Endothelial cell (in vitro differentiated cells): ENCODE results near the genes GYG1 and ERICH6.

GRCh38 chr3:148991121-148991684, at the start of gene GYG1:
GYG1 (plus strand) TSS chr3:148991540.
- PRO-cap, result unidirectional peak, plus-strand start at chr3:148991312; unidirectional peak, plus-strand start at chr3:148991344; bidirectional peak, plus-strand start at chr3:148991540, minus-strand start at chr3:148991924

DNA sequence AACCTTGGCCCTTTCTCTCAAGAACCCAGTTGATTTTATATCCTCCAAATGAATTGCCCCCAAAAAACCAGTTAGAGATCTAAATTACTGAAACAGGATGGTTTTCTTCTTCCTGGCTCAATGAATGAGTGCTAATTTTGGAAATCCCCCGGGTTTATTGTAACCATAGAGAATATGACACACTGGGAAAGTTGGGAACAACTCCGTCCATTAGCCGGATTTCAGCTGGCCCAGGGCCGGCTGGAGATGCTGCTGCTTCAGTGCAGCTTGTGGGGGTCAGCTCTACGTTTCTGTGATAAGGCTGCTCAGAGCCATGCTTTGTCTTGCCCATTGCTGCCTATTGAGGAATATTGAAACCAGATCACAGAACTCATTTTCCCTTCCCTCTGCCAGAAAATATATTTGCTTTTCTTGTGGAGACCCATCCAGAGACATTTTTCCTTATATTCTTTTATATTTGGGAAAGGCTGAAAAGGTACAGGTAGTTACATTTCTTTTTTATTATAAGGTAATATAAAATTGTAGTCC, 20.4 kb downstream of the GYG1 start:
- PRO-cap, result no peak

- PRO-cap, result bidirectional peak, plus-strand start at chr3:149371161, minus-strand start at chr3:149371073; bidirectional peak, plus-strand start at chr3:149371486, minus-strand start at chr3:149371415
Measured at GRCh38 chr3:149370754-149372071, 6.2 kb downstream of the TM4SF1 start.

DNA sequence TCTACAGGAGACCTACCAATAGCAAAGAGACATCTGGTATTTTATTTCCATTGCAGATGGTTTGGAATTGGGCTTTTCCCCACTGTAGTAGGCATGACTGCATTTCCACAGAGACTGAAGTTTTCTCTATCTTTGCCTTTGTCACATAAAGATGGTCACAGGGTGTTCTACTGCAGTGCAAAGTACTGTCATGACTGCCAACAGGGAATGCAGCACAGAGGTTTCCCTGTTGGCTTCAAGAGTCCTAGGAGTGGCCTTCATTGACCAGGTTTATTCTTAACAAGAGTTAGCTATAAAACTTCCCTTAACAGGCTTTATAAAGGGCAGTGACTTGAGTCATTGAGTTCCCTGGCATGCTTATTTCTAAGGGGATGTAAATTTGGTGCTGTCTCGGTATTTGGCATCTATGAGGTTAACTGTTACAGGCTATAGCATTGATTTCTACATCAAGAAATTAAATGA, 36.7 kb upstream of the TM4SF4 start:
- PRO-cap, result no peak

- PRO-cap, result no peak
Measured at GRCh38 chr3:149566870-149567673, 90.8 kb downstream of the WWTR1 start.

DNA sequence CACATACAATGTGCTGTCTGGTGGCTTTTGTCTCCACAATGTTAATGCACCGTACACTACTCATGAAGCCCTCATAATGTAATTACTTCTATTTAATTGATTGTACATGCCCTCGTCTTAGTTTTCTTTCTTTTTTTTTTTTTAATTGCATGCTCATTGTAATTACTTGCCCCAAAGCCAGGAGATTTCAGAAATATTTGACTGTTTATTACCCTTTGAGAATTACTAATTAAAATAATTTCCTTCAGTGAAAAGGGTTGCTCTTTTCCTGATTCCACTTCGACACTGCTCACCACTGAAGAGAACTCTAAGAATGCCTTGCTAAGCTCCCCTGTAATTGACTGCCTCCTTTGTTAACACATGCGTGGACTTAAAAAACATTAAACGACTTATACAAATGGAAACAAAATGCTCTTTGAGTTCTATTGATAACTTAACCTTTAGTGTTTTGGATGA, 64.5 kb downstream of the WWTR1 start:
- PRO-cap, result no peak

DNA sequence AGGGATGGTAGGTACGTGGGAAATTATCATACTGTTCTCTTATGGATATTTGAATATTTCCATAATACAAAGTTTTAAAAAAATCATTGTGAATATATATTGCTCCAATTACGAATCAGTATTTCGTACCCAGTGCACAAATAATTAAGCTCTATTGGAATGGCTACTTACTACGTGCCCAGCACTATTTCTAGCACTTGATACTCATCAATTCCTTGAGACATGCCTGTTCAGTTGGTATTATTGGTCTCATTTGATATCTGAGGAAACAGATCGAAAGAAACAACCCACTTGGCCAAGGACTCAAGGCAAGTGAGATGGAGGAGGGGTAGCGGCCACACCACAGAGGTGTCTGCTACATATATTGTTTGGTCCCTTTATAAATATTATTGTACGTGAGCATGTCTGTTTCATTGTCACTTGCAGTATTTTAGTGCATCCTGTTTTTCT, 42.3 kb downstream of the WWTR1 start:
- PRO-cap, result no peak

GRCh38 chr3:149642967-149643618, 14.7 kb downstream of the WWTR1 start:
- PRO-cap, result no peak

DNA sequence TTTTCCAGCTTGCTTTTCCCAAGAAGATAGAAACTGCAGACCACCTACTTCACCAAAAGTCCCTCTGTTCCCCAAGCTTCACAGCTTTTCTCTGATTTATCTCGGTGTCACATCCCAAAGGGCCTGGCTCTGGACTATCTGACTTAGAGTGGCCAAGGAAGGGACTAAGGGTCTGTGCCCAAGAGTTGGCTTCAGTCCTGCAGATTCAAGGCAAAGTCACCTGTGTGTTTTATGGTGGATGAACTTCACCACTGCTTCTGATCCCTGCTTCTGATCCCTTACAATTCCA, 1.5 kb downstream of the WWTR1 start:
- PRO-cap, result no peak

DNA sequence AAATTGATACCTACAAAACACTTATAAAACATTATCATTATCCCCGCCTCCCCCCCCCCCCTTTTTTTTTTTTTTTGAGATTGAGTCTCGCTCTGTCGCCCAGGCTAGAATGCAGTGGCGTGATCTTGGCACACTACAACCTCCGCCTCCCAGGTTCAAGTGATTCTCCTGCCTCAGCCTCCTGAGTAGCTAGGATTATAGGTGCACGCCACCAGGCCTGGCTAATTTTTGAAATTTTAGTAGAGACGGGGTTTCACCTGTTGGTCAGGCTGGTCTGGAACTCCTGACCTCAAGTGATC, 41.8 kb downstream of the COMMD2 start:
- PRO-cap, result no peak

DNA sequence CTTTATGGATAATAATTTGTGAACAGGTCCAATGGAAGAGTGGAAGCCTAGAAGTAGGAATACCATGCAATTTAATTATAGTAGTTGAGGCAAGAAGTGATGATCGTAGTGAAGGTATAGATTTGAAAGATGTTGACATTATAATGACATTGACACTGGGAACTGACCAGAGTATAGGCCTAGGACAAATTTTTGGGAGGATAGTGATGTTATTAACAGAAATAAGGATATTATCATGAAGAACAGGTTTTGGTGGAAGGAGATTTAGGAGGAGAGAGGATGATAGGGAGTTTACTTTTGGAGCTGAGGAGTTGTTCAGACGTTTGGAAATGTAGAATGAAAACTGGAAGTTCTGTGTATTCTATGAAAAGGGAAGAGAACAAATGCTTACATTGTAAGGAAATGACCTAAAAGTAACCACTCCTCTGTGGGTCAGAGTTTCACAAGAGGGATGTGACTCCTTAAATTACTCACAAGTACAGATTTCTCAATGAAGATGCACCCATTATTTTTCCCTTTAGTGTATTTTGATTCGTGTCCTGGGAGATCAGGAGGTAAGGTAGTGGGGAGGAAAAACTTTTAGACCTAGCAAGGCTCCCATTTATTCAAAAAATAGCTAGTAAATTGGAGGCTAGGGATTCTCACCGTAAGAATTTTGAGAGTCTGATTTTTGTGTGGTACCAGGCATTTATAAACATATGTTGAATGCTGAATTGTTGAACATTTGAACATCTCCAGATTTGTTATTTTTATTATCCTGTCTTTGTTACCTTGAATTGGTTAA, 3.9 kb downstream of the RNF13 start:
- PRO-cap, result no peak

- PRO-cap, result no peak
Measured at GRCh38 chr3:149924252-149924916, 46.3 kb downstream of the PFN2 start.

- PRO-cap, result no peak
Measured at GRCh38 chr3:149949837-149950465, 20.7 kb downstream of the PFN2 start.

DNA sequence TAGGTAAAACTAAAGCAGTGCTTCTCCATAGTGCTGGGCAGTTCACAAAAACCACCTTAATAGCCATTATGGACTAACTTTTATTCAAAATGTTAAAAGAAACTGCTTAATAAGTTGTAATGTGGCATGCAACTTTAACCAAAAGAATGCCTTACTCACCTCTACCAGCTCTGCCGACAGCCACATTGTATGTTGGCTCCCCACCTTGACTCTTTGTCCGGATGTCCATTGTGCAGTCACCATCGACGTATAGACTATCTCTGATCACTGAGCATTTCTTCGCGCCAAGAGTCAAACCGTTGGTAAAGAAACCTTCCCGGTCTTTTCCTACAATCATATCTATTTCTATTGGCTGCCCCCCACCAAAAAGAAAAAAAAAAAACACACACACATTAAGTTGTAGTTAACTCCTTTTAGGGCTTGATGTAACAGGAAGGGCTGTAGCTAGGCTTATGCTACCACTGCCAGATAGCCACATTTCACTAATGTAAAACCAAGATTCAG, 2.4 kb downstream of the PFN2 start:
- PRO-cap, result unidirectional peak, plus-strand start at position 216 of the sequence

DNA sequence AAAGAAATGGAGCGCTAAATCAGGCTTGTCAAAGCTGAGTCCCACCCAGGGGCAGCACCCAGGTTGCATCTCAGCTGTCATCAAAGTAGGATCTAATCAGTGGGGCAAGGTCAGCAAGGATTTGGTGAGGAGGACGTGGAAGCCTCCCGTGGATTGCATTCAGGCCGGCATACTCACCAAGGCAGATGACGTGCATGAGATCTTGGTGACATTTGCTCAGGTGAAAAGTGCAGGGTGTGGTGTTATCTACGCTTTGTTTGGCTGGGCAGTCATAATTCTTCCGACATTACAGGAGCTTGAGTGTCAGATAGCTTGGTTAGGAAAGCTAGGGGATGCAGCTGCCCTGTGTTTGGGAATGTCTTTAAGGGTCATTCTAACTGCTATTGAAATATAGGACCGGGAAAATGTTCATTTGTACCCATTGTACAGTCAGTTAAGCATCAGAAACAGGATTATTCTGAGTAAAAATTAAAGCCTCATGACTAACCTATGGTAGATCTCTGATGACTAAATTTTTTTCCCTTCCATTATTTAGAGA, 99.4 kb upstream of the TSC22D2 start:
- PRO-cap, result no peak

GRCh38 chr3:150411441-150411887, 3.4 kb downstream of the TSC22D2 start:
- PRO-cap, result no peak

DNA sequence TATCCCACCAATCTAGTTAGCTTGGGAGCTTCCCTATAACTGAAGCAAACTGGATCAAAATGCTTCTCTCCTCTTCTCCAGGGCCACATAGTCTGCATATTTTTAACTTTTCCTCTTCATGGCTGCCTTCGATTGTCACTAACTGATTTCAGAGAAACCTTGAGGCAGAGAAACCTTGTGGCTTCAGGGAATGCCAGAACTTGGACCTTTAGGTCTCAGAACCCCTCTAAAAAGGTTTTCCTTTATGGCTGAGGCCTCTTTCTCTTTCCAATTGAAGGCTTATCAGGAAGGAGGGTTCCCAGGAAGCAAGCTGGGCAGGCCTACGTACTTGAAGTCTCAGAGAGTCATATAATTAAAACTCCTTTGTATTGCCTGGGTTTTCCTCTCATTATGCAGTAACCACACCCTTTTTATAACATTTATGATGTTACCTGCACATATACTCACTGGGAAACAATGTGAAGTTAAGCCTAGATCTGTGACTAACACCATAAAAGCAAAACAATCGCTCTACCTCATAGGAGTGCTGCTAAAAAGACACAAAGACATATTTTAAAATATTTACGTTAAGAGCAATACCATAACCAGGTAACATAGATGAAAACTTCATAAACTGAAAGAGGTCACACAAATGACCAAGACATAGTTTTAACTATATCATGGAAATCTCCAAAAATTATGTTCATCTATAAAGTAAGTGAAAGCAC, 27.3 kb downstream of the SERP1 start:
- PRO-cap, result no peak

DNA sequence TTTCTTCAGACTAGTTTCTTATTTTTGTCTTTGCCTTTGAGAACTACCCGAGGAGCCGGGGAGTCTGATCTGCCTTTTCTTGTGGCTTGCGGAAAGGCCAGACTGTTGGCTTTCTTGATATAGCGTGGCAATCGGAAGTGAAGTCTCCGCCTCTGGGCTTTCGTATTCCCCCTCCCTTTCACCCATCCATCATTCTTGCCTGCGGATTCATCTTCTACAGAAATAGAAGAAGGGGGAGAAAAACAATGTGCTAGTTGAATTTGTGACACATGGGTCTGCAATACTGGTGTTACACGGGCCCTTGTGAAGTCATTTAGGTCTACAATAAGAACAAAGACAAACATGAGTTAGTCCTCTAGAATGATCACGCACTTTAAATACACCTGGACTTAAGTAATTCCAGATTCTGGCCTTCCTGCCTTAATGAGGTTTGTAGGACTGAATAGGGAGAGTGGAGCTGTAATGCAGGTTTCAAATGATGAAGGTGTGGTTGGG, 319 bp downstream of the EIF2A start:
- PRO-cap, result bidirectional peak, plus-strand start at position 102 of the sequence, minus-strand start at position 92 of the sequence

DNA sequence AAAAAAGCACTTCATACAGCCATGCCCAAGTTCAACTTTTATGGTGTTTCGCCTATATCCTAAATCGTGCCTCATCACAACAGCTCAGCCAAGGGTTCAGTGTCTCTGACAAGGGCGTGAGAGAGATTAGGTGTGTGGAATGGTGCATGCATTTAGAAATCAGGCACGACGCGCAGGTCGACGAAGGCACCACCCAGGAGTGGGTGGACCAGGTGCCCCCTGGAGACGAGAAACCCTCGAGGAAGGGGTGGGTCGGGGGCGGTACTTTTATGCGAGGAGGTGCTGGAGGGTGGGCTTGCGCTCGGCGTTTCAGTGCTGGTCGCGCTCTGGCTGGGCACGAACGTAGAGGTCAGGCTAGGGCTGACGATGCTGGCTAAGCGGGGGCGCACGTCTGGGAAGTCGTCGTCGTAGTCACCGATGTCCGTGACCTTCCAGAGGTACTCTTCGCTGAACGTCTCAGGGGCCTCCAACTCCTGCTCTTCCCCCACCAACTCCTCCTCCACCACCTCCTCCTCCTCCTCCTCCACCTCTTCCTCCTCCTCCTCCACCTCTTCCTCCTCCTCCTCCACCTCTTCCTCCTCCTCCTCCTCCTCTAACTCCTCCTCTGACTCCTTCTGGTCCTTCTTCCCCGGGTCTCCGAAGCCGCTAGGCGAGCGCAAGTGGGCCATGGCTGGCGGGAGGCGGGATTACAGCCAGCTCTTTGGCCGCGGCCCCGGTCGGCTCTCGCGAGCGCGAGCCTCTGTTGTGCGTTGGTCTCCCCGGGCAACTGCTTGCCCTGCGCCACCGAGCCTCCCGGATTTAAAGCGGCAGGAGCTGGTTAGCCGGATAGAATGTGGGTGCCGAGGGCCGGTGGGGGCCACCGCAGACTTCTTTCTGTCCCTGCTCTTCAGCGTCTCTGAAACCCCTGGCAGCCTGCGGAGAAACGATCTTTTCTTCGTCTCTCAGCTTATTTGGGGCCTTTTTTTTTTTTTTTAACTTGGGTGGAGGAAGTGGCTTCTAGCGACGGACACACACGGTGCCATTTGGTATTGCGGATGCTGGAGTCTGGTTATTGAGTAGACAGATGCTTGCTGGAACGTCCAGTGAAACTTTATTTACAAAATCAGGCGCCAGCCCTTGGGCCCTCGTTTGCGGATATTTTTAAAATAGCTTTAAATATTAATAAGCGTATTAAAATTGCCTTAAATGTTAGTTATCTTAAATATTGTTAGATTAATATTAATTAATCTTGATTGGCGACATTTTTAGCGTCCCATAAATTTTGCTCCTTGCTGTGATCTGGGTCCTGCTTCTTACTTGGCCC, at the start of gene ERICH6:
Gene ERICH6, minus strand, starts transcription at position 690 of the 1,303 bp plus-strand sequence.
- PRO-cap, result unidirectional peak, plus-strand start at position 312 of the sequence; bidirectional peak, plus-strand start at position 801 of the sequence, minus-strand start at position 661 of the sequence; bidirectional peak, plus-strand start at position 1,022 of the sequence, minus-strand start at position 1,024 of the sequence

DNA sequence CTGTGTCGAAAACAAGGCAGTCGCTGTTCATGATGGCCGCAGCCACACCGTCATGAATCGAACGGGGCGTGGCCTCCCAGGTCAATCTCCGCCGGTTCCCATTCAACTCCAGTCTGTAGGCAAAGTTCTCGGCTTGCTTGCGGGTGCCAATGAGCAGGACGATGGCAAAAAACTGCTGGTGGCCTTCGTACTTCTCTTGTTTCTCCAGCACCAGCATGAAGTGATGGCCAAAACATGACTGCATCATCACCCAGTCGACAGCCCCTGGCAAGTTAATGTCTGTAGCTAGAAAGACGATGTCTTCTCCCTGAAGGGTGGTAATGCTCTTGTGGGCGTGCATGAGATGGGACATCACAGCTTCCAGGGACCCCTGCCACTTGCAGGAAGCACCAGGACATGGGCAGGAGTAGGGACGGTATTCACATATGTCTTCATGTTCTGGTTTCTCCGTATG, 20.7 kb downstream of the SIAH2 start:
- PRO-cap, result no peak